Cardiac muscle cell (in vitro differentiated cells and primary cell): ENCODE results near the gene VILL.

GRCh38 chr3:37016491-37017598 lies 23.5 kb downstream of the MLH1 start:
- RAMPAGE, long total RNA = no peak
- RRBS = no CpG with 5 or more reads among the region's 22 CpGs

- RAMPAGE, long total RNA = no peak
- RRBS = no CpG with 5 or more reads among the region's 7 CpGs
Measured at GRCh38 chr3:37181603-37182136, 7.3 kb upstream of the LRRFIP2 start.

GRCh38 chr3:37221181-37221803 lies 21.8 kb upstream of the GOLGA4 start:
- RAMPAGE, long total RNA = no peak
- RRBS = no CpG with 5 or more reads among the region's 3 CpGs

DNA sequence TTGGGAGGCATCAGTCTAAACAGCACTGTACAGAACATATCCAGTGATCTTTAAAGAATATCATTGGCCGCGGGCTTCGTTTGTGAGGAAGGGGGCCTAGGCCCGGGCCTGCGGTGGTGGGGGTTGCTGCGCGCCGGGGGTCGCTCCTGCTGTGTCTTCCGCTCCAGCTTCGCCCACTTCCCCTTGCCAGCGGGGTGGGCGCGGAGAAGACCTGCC lies 32.3 kb downstream of the GOLGA4 start:
- RAMPAGE, long total RNA = no peak
- RRBS = no CpG with 5 or more reads among the region's 14 CpGs

- RAMPAGE, long total RNA = no peak
- RRBS = no CpG with 5 or more reads among the region's 3 CpGs
Measured at GRCh38 chr3:37417247-37417609, 34.7 kb upstream of the ITGA9 start.

DNA sequence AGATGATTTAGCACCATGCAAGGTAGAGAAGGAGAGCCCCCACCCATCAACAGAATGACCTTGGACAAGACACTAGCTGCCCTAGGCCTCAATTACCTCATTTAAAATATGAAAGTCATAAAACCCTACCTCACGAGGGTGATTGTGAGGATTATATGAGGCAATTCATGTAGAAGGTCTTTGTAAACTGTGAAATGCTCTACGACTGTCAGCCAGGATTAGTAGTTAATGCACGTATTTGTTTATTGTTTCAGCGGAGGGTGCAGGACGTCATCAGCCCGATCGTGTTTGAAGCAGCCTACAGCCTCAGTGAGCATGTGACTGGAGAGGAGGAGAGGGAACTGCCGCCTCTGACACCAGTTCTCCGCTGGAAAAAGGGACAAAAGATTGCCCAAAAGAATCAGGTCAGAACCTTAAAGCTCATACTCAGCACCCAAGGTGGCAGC lies 177.0 kb downstream of the ITGA9 start:
- RAMPAGE, long total RNA = no peak
- RRBS = no CpG with 5 or more reads among the region's 9 CpGs

- RAMPAGE, long total RNA = no peak
- RRBS = no CpG with 5 or more reads among the region's 4 CpGs
Measured at GRCh38 chr3:37892711-37893610, 31.3 kb downstream of the CTDSPL start.

- RAMPAGE, long total RNA = no peak
- RRBS = no CpG with 5 or more reads among the region's 5 CpGs
Measured at GRCh38 chr3:37916167-37916649, 54.5 kb downstream of the CTDSPL start.

DNA sequence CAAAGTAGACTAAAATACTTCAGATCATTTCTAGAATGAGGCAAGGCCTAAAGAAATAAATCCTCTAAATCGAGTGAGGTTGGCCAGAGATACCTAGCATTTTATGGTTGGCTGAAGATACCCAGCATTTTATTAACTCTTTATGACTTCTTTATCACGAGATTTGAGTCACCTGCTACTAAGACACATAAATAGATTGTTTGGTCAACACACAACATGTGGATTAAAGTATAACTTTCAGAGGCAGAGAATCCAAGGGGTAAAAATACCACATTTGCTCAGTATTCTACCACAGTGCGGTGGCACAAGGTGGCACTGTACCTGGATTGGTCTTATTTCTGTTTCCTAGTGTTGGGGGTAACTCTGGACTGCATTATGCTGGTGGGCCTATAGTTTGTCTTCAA lies 27.0 kb upstream of the VILL start:
- RAMPAGE, long total RNA = no peak
- RRBS = no CpG with 5 or more reads among the region's 3 CpGs

GRCh38 chr3:37990585-37990956 lies at the start of gene VILL:
VILL (plus strand) TSS chr3:37990786.
- RAMPAGE, long total RNA = no peak
- RRBS = no CpG with 5 or more reads among the region's 12 CpGs

- RAMPAGE, long total RNA = no peak
- RRBS = no CpG with 5 or more reads among the region's 17 CpGs
Measured at GRCh38 chr3:38004804-38005687, 14.5 kb downstream of the VILL start.

GRCh38 chr3:38117451-38118715 lies 19.0 kb downstream of the ACAA1 start:
- RAMPAGE, long total RNA = no peak
- RRBS = no CpG with 5 or more reads among the region's 20 CpGs

GRCh38 chr3:38141007-38142431 lies 3.1 kb downstream of the MYD88 start:
- RAMPAGE, long total RNA = no peak
- RRBS = no CpG with 5 or more reads among the region's 11 CpGs

DNA sequence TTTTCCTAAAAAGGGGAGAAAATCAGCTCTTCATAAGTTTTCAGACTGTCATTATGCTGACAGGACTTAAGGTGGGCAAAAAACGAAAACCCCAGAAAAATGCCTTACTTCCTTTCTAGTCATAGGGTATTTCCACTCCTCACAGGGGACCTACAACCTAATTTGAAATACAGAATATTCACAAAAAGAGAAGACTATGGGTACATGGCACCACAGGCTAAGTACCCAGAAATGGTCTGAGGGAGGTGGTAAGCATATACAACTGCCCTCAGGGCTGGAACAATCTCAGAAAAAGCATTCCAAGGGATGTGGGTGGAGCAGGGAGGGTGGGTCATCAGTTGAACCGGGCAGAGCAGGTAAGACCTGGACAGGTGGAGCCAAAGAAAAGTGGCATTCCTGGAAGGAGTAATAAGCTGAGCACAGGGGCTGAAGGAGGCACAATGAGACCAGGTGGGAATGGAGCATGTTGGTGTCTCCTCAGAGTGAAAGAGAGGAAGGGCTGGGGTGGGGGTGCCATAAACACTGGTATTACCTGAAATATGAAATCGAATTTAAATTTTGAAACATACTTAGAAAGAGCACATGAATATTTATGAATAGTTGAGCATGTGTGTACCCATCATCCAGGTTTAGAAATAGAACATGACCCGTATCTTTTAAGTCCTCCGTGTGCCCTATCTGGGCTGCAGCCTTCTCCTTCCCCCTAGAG lies 10.5 kb upstream of the OXSR1 start:
- RAMPAGE, long total RNA = no peak
- RRBS = no CpG with 5 or more reads among the region's 5 CpGs

- RAMPAGE, long total RNA = no peak
- RRBS = no CpG with 5 or more reads among the region's 5 CpGs
Measured at GRCh38 chr3:38226314-38226944, 39.2 kb upstream of the SLC22A13 start.

DNA sequence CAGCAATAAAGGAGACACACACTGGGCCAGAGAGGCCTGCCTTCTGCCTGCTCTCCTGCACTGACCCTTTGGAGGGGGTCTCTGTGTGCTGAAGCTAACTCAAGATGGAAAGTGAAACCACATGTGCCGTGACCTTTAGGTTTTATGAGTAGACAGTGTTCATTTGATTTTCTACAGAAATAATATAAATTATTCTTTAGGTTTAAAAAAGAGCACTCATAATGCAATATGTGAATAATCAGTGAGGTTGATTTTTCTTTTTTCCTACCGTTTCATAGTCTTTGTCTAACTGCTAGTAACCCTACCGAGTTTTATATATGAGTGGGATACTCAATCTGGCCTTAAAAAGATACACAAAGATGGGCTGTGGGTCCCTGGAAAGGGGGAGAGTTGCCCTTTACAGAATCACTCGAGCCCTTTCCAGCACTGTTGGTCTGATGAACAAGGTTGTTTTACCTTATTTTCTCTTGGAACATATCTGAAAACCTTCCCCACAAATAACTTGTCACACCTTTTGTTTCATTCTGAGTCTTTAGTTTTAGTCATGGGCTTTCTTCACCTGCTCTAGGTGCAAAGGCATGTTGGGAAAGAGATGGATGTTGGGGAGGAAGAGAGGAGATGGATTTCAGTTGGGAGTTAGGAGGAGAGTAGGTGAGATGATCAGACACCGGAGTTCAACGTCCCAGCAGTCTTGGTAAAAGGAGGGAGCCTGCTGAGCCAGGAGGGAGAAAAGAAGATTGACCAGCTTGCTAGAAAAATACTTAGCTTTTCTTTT lies 11.6 kb upstream of the SLC22A13 start:
- RAMPAGE, long total RNA = no peak
- RRBS = no CpG with 5 or more reads among the region's 6 CpGs

DNA sequence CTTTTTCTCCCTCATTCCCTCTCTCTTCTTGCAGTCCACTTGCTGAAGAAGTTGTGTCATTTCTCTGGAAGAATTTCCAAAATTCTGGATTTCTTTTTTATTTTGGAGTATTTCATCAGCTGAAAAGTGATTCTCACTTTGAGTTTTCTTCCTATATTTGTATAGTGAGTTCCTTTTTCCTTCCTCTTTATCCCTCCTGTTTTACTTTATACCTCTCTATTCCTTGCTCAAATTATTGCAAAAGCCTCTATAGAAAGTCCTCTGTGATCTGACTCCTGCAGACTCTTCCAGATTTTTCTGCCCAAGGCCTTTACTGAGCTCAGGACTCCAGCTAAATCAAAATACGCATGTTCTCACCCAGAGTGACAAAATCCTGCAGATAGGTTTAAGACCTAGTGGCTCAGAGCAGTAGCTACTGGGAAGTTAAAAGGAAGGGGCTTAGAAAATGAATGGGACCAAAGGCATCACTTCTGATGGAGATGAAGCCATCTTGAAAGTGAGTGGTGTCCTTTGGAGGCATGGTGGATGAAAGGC lies 39.8 kb upstream of the ACVR2B start:
- RAMPAGE, long total RNA = no peak
- RRBS = no CpG with 5 or more reads among the region's 1 CpG

GRCh38 chr3:38460203-38461477 lies 7.0 kb downstream of the ACVR2B start:
- RAMPAGE, long total RNA = no peak
- RRBS = no CpG with 5 or more reads among the region's 14 CpGs

DNA sequence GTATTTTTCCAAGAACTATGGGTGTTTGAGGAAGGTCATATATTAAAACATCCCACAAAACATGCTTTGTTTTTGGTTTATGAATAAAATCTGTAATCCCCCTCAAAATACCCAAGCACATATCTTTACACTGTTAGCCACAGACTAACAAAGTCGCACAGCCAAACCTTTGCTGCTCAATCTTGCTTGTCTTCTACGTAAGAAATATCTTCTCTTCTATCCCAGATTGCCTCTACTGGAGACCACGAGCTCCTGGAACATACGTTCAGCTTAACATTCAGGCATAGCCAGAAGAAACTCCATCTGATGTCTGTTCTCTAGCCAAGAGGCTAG lies 181 bp downstream of the SCN10A start:
- RAMPAGE, long total RNA = no peak
- RRBS = no CpG with 5 or more reads among the region's 4 CpGs

DNA sequence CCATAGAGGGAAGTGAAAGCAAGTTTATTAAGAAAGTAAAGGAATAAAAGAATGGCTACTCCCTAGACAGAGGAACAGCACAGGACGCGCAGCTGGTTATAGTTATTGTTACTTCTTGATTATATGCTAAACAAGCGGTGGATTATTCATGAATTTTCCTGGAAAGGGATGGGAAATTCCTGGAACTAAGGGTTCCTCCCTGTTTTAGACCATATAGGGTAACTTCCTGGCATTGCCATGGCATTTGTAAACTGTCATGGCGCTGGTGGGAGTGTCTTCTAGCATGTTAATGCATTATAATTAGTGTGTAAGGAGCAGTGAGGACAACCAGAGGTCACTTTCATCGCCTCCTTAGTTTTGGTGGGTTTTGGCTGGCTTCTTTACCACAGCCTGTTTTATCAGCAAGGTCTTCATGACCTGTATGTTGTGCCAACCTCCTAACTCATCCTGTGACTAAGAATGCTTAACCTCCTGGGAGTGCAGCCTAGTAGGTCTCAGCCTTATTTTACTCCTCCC lies 26.3 kb downstream of the SCN11A start:
- RAMPAGE, long total RNA = no peak
- RRBS = no CpG with 5 or more reads among the region's 5 CpGs